Suprapubic skin (tissue), 4 donors: ENCODE results near the gene NELL2.

DNA sequence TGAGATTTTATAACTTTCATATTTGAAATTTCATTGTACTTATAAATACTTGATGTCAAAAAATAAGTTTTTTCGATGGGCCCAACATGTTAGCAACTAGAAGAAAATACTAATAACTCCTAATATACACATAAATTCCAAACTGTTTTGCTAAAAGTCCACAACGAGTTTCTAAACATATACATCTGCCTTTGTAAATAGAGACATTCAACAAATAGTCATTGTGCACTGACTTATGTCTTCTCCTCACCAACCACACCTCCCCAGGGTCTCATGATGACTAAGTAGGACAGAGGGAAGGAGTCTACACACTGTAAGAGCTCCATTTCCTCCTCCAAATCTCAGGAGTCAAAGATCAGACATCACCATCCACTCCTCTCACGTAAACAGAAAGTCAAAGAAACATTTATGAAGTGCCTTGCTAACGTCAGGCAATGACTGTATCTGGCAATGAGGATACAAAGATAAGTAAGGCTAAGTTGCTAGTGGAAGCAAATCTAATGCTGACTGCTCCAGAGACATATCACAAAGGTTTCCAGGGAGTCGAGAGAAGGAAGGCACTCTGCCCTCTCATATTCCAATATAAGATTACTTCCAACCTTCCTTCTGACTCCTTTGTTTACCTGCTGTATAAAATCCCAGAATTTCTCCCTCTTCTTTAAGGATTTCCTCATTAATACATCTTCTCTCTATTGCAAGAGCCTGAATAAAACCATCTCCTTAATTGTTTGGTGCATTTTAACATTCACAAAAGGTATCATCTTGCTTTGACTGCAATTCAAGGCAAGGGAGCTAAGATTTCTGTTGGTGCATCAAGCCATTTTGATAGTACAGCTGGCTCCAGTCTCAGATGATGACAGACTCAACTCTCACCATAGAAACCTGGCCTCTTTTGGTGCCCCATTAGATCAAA lies 88.8 kb downstream of the SLC2A13 start:
- PRO-cap: no peak
- RAMPAGE, long total RNA, 4 experiments: no peak in any of the 4 experiments

DNA sequence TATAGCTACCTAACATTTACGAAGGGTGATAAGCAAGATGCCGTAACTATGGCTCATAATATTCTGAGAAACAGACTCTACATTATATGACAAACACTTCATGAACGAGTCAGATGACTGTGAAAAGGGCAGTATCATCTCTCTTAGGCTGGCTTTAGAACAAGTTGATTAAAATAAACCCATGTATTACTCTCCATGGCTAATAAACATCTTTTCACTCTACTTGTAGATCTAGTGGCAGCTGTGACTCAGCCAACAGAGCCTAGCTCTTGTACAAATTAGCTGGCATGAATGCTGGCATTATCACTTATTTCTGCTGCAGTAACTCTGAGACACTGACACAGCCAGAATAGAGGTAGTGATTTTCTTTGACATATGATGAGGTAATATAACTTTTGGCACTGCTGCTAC lies 47.1 kb downstream of the SLC2A13 start:
- PRO-cap: no peak
- RAMPAGE, long total RNA, 4 experiments: no peak in any of the 4 experiments

- PRO-cap: no peak
- RAMPAGE, long total RNA, 4 experiments: no peak in any of the 4 experiments
Measured at GRCh38 chr12:40156389-40156798, 50.5 kb upstream of the SLC2A13 start.

- PRO-cap: no peak
- RAMPAGE, long total RNA, 4 experiments: no peak in any of the 4 experiments
Measured at GRCh38 chr12:40223429-40223973, 1.3 kb upstream of the LRRK2 start.

DNA sequence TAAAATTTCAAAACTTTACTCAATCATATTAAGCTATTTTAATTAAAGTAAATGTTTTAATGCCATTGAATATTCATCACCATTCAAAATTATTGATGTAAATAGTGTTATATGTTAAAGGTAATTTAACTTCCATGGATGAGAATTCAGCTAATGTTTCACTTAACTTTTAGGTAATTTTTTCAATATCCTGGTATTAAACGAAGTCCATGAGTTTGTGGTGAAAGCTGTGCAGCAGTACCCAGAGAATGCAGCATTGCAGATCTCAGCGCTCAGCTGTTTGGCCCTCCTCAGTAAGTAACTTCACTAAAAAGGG lies 24.8 kb downstream of the LRRK2 start:
- PRO-cap: no peak
- RAMPAGE, long total RNA, 4 experiments: no peak in any of the 4 experiments

GRCh38 chr12:40819453-40819924 lies 127.2 kb downstream of the CNTN1 start:
- PRO-cap: no peak
- RAMPAGE, long total RNA, 4 experiments: no peak in any of the 4 experiments

DNA sequence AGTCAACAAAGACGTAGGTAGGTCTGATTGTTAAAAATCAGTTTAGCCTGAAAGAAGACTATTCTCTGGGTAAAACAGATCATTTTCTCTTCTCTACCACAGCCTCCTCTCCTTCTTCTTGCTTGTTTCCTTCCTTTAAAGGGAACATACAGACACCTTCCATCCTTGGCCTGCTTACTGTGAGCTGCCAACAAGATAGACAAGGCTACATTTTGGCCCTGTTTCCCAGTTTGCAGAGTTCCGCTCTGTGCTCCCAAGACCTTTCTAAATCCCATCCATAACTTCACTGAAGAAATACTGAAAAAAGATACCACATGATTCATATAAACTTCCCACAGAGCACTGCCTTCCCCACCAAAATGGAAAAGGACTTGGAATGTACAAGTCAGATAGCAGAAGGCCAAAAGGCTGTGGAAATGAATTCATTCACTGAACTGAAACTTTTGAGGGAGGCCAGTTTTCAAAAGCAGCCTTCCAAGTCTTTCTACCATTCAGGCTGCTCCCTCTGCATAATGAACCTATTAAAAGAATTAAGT lies 29.5 kb downstream of the PDZRN4 start:
- PRO-cap: no peak
- RAMPAGE, long total RNA, 4 experiments: no peak in any of the 4 experiments

DNA sequence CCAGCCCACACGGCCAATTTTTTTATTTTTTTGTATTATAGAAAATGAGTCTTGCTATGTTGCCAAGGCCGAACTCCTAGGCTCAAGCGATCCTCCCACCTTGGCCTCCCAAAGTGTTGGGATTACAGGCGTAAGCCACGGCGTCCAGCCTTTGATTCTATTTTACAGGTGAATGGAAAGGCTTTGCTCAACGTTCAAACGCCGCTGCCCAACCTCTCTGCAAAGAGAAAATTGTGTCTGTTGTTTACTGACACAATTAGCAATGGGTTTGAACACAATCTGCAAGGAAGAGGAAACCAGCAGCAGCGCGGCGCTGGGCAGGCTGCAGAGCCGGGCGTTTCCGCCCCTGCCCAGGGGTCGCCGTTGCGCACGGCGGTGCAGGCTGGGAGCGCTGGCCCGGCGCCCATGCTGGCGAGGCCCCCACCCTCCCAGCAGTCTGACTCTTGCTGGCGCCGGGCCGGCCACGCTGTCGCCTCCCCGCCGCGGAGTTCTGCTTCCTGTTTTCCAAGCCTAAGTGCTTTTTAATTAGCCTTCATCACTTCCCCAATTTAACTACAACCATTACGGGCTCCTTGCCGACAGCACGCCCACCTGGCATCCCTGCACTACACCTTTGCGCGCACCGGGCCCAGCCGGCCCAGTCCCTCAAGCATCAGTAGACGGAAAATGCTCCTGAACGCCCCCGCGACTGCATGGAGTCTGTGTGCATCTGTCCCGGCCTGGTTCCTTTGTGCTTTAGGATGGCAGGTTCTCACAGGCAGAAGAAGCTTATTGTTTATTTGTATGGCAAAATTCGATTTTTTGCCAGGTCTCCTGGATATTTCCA lies 212.2 kb downstream of the GXYLT1 start:
- PRO-cap: no peak
- RAMPAGE, long total RNA, 4 experiments: no peak in any of the 4 experiments

- PRO-cap: no peak
- RAMPAGE, long total RNA, 4 experiments: start-site peak on the minus strand in 1 of 4 experiments, at chr12:42082555-42082619 at its widest, 5 reads per replicate
Measured at GRCh38 chr12:42082320-42082811, 62.3 kb downstream of the GXYLT1 start.

GRCh38 chr12:42094145-42094690 lies 50.5 kb downstream of the GXYLT1 start:
- PRO-cap: no peak
- RAMPAGE, long total RNA, 4 experiments: start-site peak on the minus strand in 1 of 4 experiments, at chr12:42094229-42094461 at its widest, 5 to 6 reads per replicate

DNA sequence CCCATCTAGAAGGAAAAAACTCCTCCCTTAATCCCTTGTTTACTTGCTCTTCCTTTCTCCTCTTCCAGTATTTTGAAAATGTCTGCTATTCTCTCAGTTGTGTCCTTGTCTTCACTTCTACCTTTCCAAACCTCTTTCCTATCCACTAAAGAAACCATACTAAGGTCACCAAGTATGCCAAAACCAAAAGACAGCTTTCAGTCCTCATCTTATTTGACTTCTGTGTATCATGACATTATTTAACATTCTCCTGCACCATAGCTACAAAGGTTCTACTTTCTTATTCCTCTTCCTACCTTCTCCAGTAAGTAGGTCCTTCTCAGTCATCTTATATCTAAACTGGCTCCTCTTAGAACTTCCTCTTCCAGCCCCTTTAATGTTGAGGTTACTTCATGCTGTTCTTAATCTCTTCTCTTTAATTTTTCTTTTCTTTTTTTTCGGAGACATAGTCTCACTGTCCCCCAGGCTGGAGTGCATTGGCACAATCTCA lies 24.4 kb upstream of the GXYLT1 start:
- PRO-cap: no peak
- RAMPAGE, long total RNA, 4 experiments: start-site peak on the minus strand in 2 of 4 experiments, centred at positions 241 to 421 of the sequence, 10 to 23 reads per replicate

- PRO-cap: no peak
- RAMPAGE, long total RNA, 4 experiments: no peak in any of the 4 experiments
Measured at GRCh38 chr12:42205984-42206611, 31.9 kb downstream of the YAF2 start.

- PRO-cap: no peak
- RAMPAGE, long total RNA, 4 experiments: no peak in any of the 4 experiments
Measured at GRCh38 chr12:42364344-42364591, 38.3 kb downstream of the PPHLN1 start.

DNA sequence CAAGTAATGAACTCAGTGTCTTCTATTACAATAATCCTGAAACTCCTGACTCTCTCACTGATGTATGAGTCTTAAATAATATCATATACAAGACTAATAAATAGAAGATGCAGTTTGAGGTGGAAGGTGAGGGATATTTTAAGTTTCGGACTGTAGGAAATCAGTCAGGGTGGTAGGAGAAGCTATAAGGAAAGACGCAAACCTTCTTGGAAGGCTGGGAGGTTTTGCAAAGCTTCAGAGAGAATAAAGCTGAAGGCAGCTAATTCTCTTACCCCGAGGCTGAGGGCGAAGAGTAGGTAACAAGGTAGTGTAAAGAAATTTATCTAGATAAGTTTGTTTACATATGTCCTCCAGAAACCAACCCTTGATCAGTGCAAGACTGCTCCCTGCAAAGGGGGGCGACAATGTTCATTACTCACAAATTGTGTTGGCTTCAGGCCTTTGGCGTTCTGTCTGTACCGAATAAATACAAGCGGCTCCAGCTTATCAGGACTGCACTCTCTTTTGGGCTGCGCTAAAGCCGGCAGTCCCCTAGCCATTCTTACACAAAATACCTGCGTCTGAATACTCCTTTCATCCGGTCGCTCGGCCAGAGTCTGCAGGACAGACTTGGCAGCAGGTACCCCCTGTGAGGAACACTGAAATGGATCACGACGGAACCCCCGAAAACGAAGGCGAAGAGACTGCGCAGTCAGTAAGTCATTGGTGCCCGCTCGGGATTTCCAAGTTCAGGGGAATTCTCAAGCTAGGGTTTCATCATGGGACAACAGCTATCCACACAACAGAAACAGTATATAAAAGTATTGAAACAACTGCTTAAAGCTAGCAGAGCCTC lies 116.3 kb downstream of the PPHLN1 start:
- PRO-cap: no peak
- RAMPAGE, long total RNA, 4 experiments: no peak in any of the 4 experiments

DNA sequence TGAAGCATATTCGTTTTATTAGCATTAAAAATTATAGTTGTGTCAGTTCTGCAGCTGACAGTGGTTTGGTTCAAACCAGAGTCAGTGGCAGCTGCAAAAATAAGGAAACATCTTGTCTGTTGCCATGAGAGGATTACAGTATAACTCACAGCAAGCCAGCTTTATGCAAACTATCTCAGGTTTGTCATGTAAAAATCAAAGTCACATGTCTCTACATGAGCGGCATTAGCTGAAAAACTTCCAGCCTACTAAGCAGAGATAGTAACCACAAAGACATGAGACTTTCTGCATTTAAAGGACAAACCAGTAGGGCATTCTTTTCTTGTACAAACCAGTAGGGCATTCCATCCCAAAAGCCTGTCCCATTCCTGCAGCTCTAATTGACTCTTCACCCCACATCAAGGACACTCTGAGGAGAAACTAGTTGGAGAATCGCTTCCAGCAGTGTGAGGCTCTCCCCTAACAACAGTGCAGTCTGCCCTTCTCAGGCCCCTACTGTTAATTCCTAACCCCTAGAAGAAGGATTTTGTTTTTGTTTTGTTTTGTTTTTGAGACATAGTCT lies 279.7 kb downstream of the ADAMTS20 start:
- PRO-cap: no peak
- RAMPAGE, long total RNA, 4 experiments: no peak in any of the 4 experiments

- PRO-cap: no peak
- RAMPAGE, long total RNA, 4 experiments: no peak in any of the 4 experiments
Measured at GRCh38 chr12:43952117-43952825, 116.4 kb downstream of the TMEM117 start.

DNA sequence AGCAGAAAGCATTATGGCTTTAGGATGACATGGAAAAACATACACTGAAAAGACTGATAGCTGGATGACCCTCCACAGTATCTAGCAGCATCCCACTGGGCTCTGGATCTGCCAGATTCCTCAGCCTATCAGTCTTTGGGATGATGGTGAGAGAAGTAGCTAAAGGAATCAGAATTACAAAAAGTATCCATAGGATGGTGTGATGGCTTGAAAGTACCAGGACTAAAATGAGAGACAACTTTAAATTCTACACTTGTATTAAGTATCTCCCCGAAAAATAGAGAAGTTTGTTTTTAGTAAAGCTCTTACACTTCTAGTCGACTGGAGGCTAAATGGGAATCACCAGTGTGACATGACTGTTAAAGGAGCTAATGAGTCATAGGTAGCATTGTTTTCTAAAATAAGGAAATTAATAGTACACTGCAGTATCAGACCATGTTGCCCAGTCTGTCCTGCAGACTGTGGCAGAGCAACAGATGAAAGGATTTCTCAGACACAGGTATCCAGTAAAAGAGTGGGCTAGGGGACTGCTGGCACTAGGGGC lies 140.0 kb downstream of the TMEM117 start:
- PRO-cap: no peak
- RAMPAGE, long total RNA, 4 experiments: no peak in any of the 4 experiments

DNA sequence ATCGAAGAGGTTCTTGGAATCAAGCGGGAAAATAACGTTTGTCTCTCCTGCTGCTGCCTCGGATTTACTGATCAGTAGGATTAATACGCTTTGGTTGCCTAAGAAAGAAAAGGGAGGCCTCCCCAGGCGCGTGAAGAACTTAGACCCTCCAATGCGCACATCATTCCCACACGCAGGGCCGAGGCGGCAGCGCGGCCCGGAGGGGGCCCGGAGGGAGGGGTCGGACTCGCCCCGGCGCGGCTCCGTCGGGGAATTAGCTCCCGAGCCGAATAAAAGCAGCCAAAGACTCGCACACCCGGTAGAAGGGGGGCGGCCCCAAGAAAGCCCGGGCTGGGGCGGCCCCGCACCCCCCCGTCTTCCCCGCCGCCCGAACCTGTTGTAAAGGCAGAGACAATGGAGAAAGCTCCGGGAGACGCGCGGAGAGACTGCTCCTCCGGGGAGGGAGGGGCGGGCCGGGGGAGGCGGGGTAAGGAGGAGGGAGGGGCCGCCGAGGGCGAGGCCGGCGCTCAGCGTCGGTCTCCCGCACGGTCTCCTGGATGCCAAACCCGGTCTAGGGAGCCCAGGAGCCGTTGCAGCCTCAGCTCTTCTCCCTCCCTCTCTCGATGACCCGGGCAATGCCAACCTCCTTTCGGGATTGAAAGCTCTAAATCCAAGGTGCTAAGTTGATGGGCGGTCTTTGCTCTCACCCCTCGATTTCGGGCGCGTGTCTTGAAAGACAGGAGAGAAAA lies at the start of gene NELL2:
Gene NELL2 (minus strand): TSS at position 395 of the 728 bp plus-strand sequence.
- PRO-cap: no peak
- RAMPAGE, long total RNA, 4 experiments: start-site peak on the minus strand in 1 of 4 experiments, centred at position 419 of the sequence, 49 reads per replicate

- PRO-cap: no peak
- RAMPAGE, long total RNA, 4 experiments: no peak in any of the 4 experiments
Measured at GRCh38 chr12:45250550-45251146, 34.8 kb downstream of the ANO6 start.

DNA sequence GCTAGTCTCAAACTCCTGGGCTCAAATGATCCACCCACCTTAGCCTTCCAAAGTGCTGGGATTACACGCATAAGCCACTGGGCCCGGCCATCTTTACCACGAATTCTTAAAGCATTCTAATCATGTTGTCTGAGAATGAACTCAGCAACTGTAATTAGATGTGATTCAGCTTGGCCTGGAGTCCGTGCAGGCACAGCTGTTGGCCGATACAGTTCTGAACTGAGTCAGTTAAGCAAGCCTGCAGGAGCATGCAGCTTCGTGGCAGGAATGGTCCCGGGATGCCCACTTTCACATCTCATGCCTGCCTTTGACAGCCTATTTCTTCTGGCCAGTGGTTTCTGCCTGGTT lies 194.0 kb downstream of the ANO6 start:
- PRO-cap: no peak
- RAMPAGE, long total RNA, 4 experiments: no peak in any of the 4 experiments